ENCODE measurements around the genes EPHA8, ZNF436 and TCEA3.

GRCh38 chr1:22163655-22164037, 20.7 kb upstream of the WNT4 start:
- PRO-cap: no peak
CAGE:
- cytosol, long polyA minus RNA: no peak
- cytosol, long polyA plus RNA: no peak
- long polyA plus RNA: no peak
- nucleus, long polyA minus RNA: no peak
- nucleus, long polyA plus RNA: no peak

- PRO-cap: no peak
CAGE:
- cytosol, long polyA minus RNA: no peak
- cytosol, long polyA plus RNA: no peak
- long polyA plus RNA: no peak
- nucleus, long polyA minus RNA: no peak
- nucleus, long polyA plus RNA: no peak
These were observed 119.6 kb upstream of the WNT4 start for GRCh38 chr1:22262496-22262985.

GRCh38 chr1:22341925-22342611, 109.6 kb upstream of the ZBTB40 start:
- PRO-cap: no peak
CAGE:
- cytosol, long polyA minus RNA: no peak
- cytosol, long polyA plus RNA: no peak
- long polyA plus RNA: no peak
- nucleus, long polyA minus RNA: no peak
- nucleus, long polyA plus RNA: no peak

GRCh38 chr1:22375430-22376173, 76.0 kb upstream of the ZBTB40 start:
- PRO-cap: no peak
CAGE:
- cytosol, long polyA minus RNA: no peak
- cytosol, long polyA plus RNA: no peak
- long polyA plus RNA: no peak
- nucleus, long polyA minus RNA: no peak
- nucleus, long polyA plus RNA: no peak

DNA sequence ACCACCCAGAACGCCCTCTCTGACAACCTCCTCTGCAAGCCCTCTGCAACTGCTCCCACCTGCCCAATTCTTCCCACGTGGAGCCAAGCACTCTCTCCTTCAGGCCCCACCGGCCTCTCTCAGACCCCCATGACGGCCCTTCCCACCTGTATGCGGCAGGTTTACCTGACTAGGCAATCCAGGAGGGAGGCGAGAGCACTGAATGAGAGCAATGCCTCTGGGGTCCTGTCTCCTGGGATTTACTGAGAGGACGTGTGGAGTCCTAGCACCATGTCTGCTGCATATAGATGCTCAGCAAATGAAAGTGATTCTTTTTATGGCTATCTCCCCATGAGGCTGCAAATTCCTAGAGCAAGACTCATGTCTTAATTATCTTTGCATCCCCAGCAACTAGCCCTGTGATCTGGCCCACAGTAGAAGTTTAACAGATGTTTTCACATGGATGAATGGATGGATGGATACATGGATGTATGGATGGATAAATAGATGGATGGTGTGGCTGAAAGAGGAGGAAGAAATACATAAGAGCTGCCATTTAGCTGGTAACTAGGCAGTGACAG, 32.9 kb upstream of the ZBTB40 start:
- PRO-cap: no peak
CAGE:
- cytosol, long polyA minus RNA: no peak
- cytosol, long polyA plus RNA: no peak
- long polyA plus RNA: no peak
- nucleus, long polyA minus RNA: no peak
- nucleus, long polyA plus RNA: no peak

DNA sequence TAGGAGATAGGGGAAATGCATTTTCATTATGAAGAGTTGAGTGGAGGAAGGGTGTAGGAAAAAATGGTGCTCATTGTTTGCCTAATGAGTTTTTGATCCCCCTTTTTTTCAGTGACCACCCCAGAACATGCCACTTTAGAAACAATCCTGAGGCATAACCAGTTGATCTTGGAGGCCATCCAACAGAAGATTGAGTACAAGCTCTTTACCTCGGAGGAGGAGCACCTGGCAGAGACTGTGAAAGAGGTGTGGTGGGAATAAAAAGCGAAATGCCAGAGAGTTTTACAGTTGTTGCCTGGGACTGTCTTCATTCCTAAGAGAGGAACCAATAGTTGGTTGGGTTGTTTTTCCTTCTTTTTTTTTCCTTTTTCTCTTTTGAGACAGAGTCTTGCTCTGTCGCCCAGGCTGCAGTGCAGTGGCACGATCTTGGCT, 54.3 kb upstream of the EPHA8 start:
- PRO-cap: no peak
CAGE:
- cytosol, long polyA minus RNA: no peak
- cytosol, long polyA plus RNA: no peak
- long polyA plus RNA: no peak
- nucleus, long polyA minus RNA: no peak
- nucleus, long polyA plus RNA: no peak

DNA sequence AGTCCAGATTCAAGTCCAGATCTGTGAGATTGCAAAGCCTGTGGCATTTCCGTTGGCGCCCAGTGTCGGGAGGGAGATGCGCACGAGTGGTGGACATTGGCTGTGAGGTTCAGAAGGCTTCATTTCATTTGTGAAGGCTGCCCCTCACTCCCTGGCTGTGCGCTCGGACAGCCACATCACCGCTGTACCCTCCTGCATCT, 26.3 kb upstream of the EPHA8 start:
- PRO-cap: no peak
CAGE:
- cytosol, long polyA minus RNA: no peak
- cytosol, long polyA plus RNA: no peak
- long polyA plus RNA: no peak
- nucleus, long polyA minus RNA: no peak
- nucleus, long polyA plus RNA: no peak

- PRO-cap: no peak
CAGE:
- cytosol, long polyA minus RNA: no peak
- cytosol, long polyA plus RNA: no peak
- long polyA plus RNA: no peak
- nucleus, long polyA minus RNA: no peak
- nucleus, long polyA plus RNA: no peak
These were observed at the start of gene EPHA8 for GRCh38 chr1:22563202-22563663. Gene EPHA8, plus strand, starts transcription at chr1:22563489.

DNA sequence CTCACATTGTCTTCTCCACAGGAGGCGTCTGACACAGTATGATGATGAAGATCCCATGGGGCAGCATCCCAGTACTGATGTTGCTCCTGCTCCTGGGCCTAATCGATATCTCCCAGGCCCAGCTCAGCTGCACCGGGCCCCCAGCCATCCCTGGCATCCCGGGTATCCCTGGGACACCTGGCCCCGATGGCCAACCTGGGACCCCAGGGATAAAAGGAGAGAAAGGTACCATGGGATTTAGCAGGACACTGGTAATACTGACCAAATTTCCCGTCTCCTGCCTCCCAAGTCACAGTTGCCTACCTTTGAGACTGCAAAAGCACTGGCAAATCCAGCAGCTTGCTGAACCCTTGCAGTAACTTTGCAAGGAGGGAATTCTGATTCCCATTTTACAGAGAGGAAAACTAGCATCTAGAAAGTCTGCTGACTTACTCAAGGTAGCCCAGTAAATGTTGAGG, 6.4 kb downstream of the C1QB start:
- PRO-cap: no peak
CAGE:
- cytosol, long polyA minus RNA: no peak
- cytosol, long polyA plus RNA: no peak
- long polyA plus RNA: no peak
- nucleus, long polyA minus RNA: no peak
- nucleus, long polyA plus RNA: no peak

- PRO-cap: no peak
CAGE:
- cytosol, long polyA minus RNA: no peak
- cytosol, long polyA plus RNA: no peak
- long polyA plus RNA: no peak
- nucleus, long polyA minus RNA: no peak
- nucleus, long polyA plus RNA: no peak
These were observed 116.1 kb downstream of the EPHB2 start for GRCh38 chr1:22826413-22827463.

- PRO-cap: no peak
CAGE:
- cytosol, long polyA minus RNA: no peak
- cytosol, long polyA plus RNA: no peak
- long polyA plus RNA: no peak
- nucleus, long polyA minus RNA: no peak
- nucleus, long polyA plus RNA: no peak
These were observed 36.7 kb downstream of the KDM1A start for GRCh38 chr1:23055710-23056562.

DNA sequence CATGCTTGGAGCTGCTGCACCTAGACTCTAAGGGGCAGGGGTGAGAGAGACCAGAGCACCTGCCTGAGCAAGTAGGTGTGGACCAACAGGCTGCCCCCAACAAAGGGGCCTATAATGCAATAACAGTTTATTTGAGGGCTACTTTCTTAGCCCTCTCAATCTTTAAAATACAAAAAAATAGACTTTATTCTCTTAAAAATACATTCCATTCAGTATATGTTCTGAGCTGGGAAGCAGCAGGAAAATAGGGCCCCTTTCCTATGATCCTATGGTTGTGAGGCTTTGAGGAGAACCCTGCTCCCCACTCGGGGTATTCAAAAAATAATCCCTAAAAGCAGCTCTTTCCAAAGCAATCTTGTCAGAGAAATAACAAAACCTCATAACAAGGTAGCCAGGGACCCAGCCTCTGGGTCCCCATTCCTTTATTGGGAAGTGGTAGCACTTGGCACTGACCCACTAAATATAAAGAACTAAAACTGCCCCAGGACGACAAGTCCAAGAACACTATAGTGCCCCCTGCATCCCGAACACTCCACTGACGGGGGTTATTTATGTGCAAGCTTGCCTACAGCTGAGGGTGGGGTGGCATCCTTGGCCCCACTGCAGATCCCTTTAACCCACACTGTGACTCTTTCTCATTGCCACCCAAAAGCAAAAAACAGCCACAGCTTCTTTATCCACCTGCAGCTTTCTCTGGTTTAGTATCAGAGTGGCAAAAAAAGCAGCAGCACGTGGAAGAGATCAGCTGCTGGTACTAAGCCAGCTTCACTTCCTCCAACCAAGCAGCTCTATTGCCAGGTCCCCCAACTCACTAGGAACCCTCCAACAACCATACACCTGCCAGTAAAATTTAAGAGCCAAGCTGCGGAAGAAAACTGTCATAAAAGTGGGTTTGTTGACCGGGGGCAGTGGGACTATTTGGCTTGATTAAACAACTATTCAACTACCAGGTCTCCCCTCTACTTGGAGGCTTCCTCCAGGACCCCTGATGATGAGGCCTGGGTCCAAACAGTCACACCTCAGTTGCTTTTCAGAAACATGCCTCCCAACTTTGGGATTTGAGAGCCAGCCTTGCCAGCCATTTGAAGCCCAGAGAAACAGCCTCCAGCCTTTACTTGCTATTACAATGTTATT, 66.2 kb downstream of the KDM1A start:
- PRO-cap: no peak
CAGE:
- cytosol, long polyA minus RNA: no peak
- cytosol, long polyA plus RNA: no peak
- long polyA plus RNA: no peak
- nucleus, long polyA minus RNA: no peak
- nucleus, long polyA plus RNA: no peak

DNA sequence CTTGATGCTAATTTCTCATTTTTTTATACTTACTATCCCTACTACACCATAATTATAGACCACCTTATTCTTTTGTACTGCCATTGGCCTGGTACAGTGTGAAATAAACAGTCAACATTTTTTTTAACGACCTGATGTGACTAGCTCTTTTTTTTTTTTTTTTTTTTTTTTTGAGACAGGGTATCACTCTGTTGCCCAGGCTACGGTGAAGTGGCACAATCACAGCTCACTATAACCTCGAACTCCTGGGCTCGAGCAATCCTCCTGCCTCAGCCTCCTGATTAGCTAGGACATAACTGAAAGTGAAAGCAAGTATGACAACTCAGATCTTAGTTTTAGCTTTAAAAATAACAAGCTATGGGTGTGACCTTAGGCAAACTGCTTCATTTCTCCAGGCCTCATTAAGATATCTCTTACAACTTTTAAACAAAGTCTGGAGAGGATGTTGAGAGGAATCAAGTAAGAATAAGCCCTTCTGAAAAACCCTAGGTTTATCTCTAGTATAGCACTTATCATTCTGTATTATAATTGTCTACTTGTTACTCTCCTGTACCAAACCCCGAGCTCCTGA, 98.1 kb downstream of the HTR1D start:
- PRO-cap: no peak
CAGE:
- cytosol, long polyA minus RNA: no peak
- cytosol, long polyA plus RNA: no peak
- long polyA plus RNA: no peak
- nucleus, long polyA minus RNA: no peak
- nucleus, long polyA plus RNA: no peak

GRCh38 chr1:23194581-23195107, 22.7 kb downstream of the HTR1D start:
- PRO-cap: unidirectional peak, plus-strand start at chr1:23194960
CAGE:
- cytosol, long polyA minus RNA: no peak
- cytosol, long polyA plus RNA: no peak
- long polyA plus RNA: no peak
- nucleus, long polyA minus RNA: no peak
- nucleus, long polyA plus RNA: no peak

DNA sequence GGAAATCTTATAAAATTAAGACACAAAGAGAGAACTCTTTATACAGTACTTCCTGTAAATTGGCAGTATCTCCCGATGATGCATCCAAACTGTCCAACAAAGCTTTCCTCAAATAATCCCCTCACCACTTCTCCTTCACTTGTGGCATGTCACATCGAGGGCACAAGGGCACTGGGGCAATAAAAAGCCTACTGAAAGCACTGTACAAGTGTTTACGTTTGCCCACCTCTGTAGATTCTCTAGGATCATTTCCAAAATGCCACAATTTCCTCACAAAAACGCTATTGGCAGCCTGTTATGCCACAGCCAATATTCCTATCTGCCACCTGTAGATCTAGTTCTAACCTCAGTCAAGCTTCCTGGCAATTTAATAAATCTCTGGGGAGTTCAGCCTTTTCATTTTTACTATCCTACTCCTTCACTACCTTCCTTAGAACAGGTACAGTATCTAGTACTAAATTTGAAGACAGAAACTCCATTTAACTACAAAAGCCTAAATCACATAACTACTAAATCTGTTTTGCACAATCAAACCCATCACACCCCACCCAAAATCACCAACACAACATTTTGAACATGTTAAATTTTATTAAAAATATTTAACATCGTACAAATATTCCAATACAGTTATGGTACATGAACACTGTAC, 39.8 kb downstream of the HNRNPR start:
- PRO-cap: no peak
CAGE:
- cytosol, long polyA minus RNA: no peak
- cytosol, long polyA plus RNA: no peak
- long polyA plus RNA: no peak
- nucleus, long polyA minus RNA: no peak
- nucleus, long polyA plus RNA: no peak

DNA sequence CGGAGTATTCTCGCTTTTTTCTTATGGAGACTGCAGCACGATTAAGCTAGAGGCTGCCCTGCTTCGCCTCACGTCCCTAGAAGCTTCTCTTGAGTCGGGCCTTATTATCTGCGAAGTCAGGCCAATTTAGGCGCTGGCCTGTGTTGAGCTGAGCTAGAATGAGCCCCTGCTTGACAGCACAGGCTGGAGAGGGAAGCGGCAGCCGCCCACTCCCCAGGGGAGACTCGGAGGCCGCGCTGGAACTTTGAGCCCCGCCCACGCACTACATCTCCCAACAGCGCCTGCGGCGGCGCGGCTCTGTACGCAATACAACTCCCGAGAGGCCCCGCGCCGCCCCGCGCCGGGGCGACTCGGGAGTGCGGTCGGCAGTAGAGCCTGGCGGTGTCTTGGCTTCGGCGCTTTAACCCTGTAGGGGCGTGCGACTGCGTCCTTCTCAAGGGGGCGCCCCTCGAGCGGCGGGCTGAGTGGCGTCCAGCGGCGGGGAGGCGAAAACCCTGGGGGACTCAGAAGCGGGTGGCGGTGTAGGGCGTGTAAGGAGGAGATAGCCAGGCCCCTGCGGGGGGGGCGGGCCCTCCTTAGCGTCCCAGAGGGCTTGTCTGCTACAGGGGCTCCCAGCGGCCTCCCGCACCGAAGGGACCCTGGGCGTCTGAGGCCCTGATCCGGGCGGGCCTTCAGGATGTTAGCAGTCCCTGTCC, 867 bp downstream of the ZNF436 start:
- PRO-cap: bidirectional peak, plus-strand start at position 348 of the sequence, minus-strand start at position 246 of the sequence
CAGE:
- cytosol, long polyA minus RNA: no peak
- cytosol, long polyA plus RNA: no peak
- long polyA plus RNA: no peak
- nucleus, long polyA minus RNA: start-site peak on the plus strand centred at position 374 of the sequence, 15 bp wide, 32 reads
- nucleus, long polyA plus RNA: no peak

- PRO-cap: bidirectional peak, plus-strand start at chr1:23369684, minus-strand start at chr1:23369647; bidirectional peak, plus-strand start at chr1:23369946, minus-strand start at chr1:23369837
CAGE:
- cytosol, long polyA minus RNA: start-site peak on the minus strand at chr1:23369773-23369958, 21 reads
- cytosol, long polyA plus RNA: start-site peak on the minus strand at chr1:23369773-23369883, 17 and 22 reads in 2 replicates
- long polyA plus RNA: start-site peak on the minus strand at chr1:23369817-23369903, 15 and 68 reads in 2 replicates
- nucleus, long polyA minus RNA: start-site peak on the minus strand at chr1:23369817-23369871, 199 reads; start-site peak on the minus strand at chr1:23369956-23369962, 236 reads
- nucleus, long polyA plus RNA: start-site peak on the minus strand at chr1:23369793-23369878, 51 and 21 reads in 2 replicates
These were observed at the start of gene ZNF436 for GRCh38 chr1:23369317-23370288. Gene ZNF436, minus strand, starts transcription at chr1:23369836.

- PRO-cap: no peak
CAGE:
- cytosol, long polyA minus RNA: no peak
- cytosol, long polyA plus RNA: no peak
- long polyA plus RNA: no peak
- nucleus, long polyA minus RNA: no peak
- nucleus, long polyA plus RNA: no peak
These were observed 737 bp upstream of the ZNF436 start for GRCh38 chr1:23370289-23370857.

GRCh38 chr1:23376958-23377812, 7.5 kb upstream of the ZNF436 start:
- PRO-cap: no peak
CAGE:
- cytosol, long polyA minus RNA: no peak
- cytosol, long polyA plus RNA: no peak
- long polyA plus RNA: no peak
- nucleus, long polyA minus RNA: no peak
- nucleus, long polyA plus RNA: no peak

GRCh38 chr1:23423920-23424965, at the start of gene TCEA3:
Gene TCEA3, minus strand, starts transcription at chr1:23424748.
- PRO-cap: bidirectional peak, plus-strand start at chr1:23424866, minus-strand start at chr1:23424748
CAGE:
- cytosol, long polyA minus RNA: no peak
- cytosol, long polyA plus RNA: no peak
- long polyA plus RNA: start-site peak on the minus strand at chr1:23424735-23424779, 88 and 45 reads in 2 replicates
- nucleus, long polyA minus RNA: start-site peak on the minus strand at chr1:23424719-23424783, 31 reads
- nucleus, long polyA plus RNA: start-site peak on the minus strand at chr1:23424708-23424779, 22 and 19 reads in 2 replicates